Breast epithelium (tissue), 2 donors: ENCODE results near the genes ITPRID1 and FKBP9.

GRCh38 chr7:30284022-30284167 lies 502 bp upstream of the ZNRF2 start:
- PRO-cap: no peak
- RAMPAGE, long total RNA, 2 experiments: no peak in any of the 2 experiments

DNA sequence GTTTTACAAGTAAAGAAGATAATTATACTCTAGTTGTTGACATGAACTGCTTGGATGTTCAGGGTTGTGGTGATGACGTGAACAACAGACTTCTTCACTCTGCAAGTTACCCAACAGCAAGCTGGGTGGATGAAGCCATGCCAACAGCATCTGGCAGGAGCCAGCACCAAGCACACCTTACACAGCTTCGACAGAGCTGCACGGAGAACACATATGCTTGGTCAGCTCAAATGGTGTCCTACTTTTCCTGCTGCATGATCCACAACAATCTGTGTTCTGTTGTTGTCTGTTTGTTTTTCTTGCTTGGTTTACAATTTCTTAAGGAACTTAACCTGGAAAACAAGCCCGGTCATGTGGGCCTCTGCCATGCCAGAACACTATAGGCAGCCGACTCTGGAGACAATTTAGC lies 9.7 kb downstream of the NOD1 start:
- PRO-cap: no peak
- RAMPAGE, long total RNA, 2 experiments: no peak in any of the 2 experiments

DNA sequence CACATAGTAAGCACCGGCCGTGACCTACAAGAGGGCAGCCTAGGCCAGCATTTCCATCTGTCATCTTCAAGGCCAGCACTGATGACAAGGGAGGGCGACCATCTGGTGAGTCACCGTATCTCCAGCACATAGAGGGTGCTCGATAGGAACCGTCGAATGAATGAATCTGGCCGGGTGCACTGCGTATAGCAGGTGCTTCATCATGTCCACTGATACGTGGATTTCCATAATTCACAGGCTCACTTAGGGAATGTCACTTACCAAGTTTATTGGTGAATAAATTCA lies 8.4 kb downstream of the NOD1 start:
- PRO-cap: no peak
- RAMPAGE, long total RNA, 2 experiments: no peak in any of the 2 experiments

DNA sequence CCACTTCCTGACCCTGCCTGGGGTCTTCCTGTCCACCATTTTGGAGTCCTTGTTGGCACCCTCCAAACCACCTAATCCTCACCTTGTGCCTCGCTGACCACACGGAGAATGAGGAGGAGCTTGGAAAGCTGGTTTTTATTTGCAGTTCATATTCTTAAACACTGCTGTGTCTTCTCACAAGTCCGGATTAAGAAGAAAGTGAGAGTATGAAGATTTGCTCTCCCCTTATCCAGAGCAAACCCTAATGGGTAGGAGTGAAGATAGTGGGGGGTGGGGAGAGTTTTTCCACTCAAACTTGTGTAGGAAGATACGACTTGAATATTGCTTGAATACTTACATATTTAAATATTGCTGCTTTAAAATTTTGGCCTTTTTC lies 29.7 kb upstream of the GGCT start:
- PRO-cap: no peak
- RAMPAGE, long total RNA, 2 experiments: no peak in any of the 2 experiments

GRCh38 chr7:30706960-30707409 lies 24.7 kb upstream of the CRHR2 start:
- PRO-cap: no peak
- RAMPAGE, long total RNA, 2 experiments: no peak in any of the 2 experiments

GRCh38 chr7:30755648-30755907 lies 3.6 kb downstream of the INMT start:
- PRO-cap: no peak
- RAMPAGE, long total RNA, 2 experiments: no peak in any of the 2 experiments

- PRO-cap: no peak
- RAMPAGE, long total RNA, 2 experiments: no peak in any of the 2 experiments
Observed at GRCh38 chr7:30845595-30846232, 65.9 kb upstream of the AQP1 start.

- PRO-cap: no peak
- RAMPAGE, long total RNA, 2 experiments: no peak in any of the 2 experiments
Observed at GRCh38 chr7:30914513-30915521, 3.2 kb downstream of the AQP1 start.

- PRO-cap: no peak
- RAMPAGE, long total RNA, 2 experiments: no peak in any of the 2 experiments
Observed at GRCh38 chr7:30932546-30933171, 21.0 kb downstream of the AQP1 start.

DNA sequence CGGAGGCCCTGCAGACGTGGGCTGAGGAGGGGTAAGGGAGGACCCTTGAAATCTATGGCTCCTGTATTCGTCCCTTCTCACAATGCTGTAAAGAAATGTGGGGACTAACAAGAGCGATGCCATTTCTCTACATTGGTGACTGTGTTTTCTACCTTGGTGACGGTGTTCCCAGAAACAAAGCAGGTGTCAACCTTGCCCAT lies 28.3 kb upstream of the ADCYAP1R1 start:
- PRO-cap: no peak
- RAMPAGE, long total RNA, 2 experiments: no peak in any of the 2 experiments

DNA sequence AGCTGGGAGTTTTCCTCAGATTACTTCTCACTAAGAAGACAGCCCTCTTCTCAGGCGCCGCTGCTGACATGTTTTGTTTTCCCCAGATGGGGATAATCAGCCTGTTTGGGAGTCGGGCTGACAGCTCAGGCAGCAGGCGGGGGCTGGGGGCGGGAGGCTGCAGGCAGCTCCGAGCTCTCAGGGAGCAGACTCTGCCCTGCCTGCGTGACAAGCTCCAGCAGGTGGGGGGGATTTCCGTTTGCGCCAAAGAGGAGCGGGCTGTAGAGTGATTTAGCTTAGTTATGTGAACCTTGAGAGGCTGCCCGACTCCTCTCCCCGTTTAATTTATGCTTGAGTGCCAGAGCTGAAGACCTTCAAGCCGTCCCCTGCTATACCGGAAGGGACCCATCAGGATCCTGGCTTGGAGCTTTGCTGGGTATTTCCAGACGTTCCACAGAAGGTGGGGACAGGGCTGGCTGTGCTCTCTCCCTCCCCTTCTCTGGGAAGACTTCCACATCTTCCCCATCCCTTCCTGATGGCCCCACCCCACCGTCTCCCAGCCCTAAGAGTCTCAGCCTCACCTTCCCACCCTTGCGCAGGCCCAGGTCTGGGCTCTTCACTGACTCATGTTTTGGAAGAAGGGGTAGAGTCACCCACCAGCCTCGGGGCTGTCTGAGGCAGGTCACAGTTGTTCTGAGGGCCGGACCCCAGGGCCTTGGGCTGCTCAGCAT lies 24.8 kb upstream of the ADCYAP1R1 start:
- PRO-cap: no peak
- RAMPAGE, long total RNA, 2 experiments: no peak in any of the 2 experiments

DNA sequence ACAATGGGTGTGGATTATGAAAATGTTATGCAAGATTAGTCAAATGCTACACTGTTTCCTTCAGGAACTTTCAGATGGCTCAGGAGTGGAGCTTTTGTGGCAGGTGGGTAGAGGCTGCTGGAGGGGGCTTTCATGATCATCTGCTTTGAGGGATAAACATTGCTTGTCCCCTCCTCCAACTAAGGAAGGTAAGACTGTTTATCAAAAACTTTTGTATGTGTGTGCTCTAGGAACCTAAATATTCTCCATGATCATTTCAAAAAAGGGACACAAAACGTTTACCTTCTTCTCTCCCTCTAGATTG lies at the start of gene ITPRID1:
Gene ITPRID1, plus strand, starts transcription at position 73 of the 304 bp plus-strand sequence.
- PRO-cap: no peak
- RAMPAGE, long total RNA, 2 experiments: no peak in any of the 2 experiments

GRCh38 chr7:32657904-32658354 lies 162.6 kb downstream of the AVL9 start:
- PRO-cap: no peak
- RAMPAGE, long total RNA, 2 experiments: no peak in any of the 2 experiments

DNA sequence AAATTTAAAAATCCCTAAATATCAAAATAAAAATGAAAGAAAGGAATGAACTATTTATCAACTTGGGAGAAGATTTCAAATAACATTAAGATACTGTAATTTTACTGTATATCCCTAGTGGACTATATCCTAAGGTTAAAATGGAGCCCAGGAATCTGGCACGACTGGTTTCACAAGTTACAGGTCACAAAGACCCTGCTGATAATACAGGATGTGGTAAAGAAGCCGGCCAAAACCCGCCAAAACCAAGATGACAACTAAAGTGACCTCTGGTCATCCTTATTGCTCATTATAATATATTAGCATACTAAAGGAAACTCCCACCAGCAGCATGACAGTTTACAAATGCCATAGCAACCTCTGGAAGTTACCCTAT lies 185.3 kb downstream of the AVL9 start:
- PRO-cap: no peak
- RAMPAGE, long total RNA, 2 experiments: no peak in any of the 2 experiments

GRCh38 chr7:32688201-32688606 lies 192.9 kb downstream of the AVL9 start:
- PRO-cap: no peak
- RAMPAGE, long total RNA, 2 experiments: no peak in any of the 2 experiments

DNA sequence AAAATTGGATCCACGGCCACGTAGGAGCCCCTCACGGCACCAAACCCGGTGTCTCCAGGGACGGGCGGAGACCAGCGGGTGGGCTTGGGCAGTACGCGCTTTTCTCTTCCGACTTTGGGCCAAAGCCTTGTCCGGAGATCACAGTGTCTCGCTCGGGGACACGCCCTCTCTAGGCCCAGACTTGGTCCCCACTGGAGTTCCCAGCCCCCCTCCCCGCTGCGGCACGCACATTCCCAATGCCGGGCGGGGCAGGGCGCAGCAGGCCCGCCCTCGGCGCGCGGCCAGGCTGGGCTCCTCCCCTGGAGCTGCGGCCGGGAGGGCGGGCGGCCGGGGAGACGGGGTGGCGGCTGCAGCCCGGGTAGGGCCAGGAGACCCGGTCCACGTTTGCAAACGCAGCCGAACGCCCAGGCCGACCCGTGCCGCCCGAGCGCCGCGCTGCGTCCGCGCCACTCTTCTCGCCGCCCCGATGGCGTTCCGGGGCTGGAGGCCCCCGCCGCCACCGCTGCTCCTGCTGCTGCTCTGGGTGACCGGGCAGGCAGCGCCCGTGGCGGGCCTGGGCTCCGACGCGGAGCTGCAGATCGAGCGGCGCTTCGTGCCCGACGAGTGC lies at the start of gene FKBP9:
Gene FKBP9, plus strand, starts transcription at position 333 of the 607 bp plus-strand sequence.
- PRO-cap: bidirectional peak, plus-strand start at position 311 of the sequence, minus-strand start at position 116 of the sequence
- RAMPAGE, long total RNA, 2 experiments: no peak in any of the 2 experiments

DNA sequence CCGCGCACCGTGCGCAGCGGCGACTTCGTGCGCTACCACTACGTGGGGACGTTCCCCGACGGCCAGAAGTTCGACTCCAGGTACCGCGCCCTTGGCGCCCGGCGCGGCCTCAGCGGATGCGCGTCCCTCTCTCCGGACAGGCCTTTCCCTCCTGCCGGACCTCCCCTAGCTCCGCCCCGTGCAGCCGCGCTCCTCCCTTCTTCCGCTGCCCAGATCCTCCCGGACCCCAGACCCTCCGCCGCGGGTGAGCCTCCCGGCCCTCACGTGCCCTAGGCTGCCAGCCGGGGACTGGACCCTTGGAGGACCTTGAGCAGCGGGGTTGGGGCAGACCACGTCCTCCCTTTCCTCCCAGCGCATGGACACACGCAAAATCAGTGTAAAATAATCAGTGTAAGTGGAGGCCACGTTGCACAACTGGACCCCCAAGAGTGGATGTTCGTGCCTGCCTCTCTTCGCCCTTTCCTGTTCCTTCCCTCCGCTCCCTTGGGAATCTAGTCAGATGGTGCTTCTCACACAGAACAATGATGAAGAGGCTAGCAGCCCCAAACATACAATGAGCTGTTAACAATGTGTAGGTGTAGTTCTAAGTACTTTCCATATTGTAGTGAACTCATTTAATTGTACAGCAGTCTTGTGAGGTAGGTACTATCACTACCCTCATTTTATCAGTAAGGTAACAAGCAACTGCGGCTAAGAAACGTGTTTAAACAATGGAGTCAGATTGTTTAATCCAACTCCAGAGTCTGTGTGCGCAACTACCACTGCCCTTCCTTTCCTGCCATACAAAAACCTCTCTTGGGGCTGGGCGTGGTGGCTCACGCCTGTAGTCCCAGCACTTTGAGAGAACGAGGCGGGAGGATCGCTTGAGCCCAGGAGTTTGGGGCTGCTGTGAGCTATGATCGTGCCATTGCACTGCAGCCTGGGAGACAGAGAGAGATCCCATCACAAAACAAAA lies 752 bp downstream of the FKBP9 start:
- PRO-cap: bidirectional peak, plus-strand start at position 229 of the sequence, minus-strand start at position 153 of the sequence; bidirectional peak, plus-strand start at position 835 of the sequence, minus-strand start at position 777 of the sequence
- RAMPAGE, long total RNA, 2 experiments: no peak in any of the 2 experiments

- PRO-cap: no peak
- RAMPAGE, long total RNA, 2 experiments: no peak in any of the 2 experiments
Observed at GRCh38 chr7:32992545-32992942, 35.3 kb downstream of the FKBP9 start.

DNA sequence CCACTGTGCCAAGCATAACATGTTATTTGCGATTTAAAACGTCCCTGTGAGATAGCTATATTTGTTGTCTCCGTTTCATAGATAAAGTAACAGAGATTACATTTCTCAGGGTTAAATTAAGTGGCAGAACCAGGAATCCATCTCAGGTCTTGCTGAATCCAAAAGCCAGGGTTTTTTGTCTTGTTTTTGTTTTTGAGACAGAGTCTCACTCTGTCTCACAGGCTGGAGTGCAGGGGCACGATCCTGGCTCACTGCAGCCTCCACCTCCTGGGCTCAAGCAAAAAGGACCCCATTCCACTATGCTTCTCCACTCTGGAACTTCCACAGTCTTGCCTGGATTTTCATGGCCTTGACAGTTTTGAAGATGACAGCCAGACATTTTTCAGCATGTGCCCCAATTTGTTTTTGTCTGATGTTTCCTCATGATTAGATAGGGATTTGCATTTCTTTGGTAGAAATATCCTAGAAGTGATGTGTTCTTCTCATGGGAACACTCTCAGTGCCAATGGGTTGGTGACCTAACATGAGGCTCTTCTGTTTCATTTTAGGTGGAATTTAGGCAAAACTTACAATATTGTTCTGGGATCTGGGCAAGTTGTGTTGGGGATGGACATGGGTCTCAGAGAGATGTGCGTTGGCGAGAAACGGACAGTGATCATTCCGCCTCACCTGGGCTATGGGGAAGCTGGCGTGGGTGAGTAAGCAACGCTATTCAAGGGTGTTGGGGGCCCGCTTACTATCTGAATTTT lies 42.5 kb downstream of the FKBP9 start:
- PRO-cap: no peak
- RAMPAGE, long total RNA, 2 experiments: no peak in any of the 2 experiments

GRCh38 chr7:33725826-33726229 lies 179.5 kb upstream of the BMPER start:
- PRO-cap: no peak
- RAMPAGE, long total RNA, 2 experiments: no peak in any of the 2 experiments